Measurements from ENCODE around the genes GNB4, TTC14 and CCDC39.

GRCh38 chr3:177198456-177198800, 1.1 kb upstream of the TBL1XR1 start:
- PRO-cap, 2 experiments, result peak in 2 of 2 experiments; most common plus-strand start chr3:177198595 (in 2); most common minus-strand start chr3:177198541 (in 2)

GRCh38 chr3:177284369-177284844, 87.1 kb upstream of the TBL1XR1 start:
- PRO-cap, 2 experiments, result no peak in any of the 2 experiments

DNA sequence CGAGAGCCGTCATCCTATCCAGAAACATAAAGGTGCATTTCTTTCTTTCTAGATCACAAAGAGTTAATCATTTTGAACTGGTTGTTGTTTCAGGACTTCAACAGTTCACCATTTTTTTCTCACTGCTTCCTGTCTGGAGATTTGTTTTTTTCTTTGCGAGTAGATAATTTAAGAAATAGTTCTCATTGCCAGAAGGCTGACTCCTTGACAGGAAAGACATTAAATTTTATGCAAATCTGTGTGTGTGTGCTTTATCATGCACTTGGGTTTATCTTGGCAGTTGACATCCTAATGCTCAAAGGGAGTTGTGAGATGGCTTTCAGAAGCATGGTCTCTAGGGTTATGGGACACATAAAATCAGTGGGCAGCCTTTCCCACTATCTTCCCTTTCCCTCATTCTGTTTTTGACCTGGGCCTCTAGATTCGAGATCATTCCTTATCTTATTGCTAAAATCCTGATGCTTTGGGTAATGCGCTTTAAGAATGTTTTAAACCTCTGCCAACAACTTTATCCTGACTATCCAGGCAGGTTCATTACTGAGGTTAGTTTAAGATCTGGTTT, 123.6 kb upstream of the TBL1XR1 start:
- PRO-cap, 2 experiments, result no peak in any of the 2 experiments

DNA sequence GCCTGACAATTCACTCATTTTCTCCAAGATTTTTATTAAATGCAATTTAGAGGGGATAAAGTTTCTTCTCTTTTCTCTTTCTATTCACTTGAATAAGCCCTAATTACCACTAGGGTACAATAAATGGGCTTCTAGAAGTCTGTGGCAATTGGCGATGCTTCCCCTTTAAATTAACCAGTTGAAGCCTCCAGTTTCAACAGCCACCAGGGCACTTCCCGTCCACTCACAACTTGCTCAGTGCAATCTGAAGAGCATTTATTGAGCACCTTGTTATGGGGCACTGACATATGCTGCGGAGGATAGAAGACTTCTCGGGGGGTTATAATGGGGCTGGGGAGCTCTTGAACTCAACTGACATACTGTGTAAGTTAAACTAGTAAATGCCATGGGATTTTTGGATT, 160.6 kb upstream of the TBL1XR1 start:
- PRO-cap, 2 experiments, result no peak in any of the 2 experiments

GRCh38 chr3:177519438-177520117, 322.3 kb upstream of the TBL1XR1 start:
- PRO-cap, 2 experiments, result no peak in any of the 2 experiments

DNA sequence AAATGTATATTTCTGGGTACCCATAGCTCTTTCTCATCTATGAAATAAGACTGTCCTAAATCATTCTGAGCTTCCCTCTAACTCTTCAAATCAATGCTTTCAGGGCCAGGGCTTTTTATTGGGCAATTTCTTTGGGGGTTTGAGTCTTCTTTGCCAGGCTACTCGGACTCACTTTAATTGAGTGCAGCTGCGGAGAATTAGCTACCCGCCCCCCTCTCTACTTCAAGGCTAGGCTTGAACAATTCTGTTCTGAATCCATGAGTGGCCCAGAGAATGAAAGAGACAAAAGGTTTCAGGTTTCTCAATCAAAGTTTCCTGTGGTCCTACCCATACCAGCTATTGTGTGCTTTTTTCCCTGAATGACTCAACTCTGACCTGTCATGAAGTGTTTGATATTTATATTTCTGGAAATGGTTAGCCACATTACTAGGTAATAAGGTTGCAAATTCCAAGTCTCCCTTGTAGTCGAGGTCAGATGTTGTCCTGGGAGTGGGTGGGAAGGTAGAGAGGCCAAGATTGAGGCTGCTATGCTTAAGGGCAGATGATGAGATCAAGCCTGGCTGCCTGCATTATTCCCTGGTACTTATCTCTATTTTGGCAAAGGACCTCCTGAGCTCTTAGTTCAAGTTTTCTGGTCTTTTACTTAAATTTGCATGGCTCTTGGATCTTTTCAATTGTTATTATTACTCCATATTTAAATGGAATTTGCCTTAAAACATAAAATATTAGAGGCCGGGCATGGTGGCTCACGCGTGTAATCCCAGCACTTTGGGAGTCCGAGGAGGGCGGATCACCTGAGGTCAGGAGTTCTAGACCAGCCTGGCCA, 392.7 kb upstream of the TBL1XR1 start:
- PRO-cap, 2 experiments, result no peak in any of the 2 experiments

DNA sequence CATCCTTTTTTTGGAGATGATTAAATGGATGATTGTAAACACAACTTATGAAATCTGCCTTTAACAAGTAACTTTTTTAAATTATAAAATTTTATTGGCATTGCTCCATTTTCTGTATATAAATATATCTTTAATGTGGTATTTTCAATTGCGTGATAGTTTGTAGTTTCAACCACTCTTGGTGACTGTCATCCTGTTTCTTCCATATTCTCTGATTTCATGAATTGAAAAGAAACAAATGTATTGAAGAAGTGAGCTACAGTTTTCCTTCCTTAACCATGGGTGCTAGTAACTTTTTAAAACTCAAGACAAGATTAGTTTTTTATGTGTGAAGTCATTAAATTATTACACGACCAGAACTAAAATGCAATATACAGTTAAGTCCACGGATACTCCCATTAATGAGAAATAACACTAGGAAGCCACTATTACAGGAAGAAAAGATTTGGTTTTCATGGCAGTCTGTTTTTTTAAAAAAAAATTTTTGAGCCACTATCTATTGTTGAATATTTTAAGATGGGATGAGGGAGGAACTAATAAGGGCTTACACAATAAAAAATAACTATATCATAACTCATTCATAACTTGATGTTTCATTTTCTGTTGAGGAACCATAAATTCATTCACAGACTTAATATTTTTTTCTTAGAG, 11.8 kb downstream of the ZNF639 start:
- PRO-cap, 2 experiments, result no peak in any of the 2 experiments

DNA sequence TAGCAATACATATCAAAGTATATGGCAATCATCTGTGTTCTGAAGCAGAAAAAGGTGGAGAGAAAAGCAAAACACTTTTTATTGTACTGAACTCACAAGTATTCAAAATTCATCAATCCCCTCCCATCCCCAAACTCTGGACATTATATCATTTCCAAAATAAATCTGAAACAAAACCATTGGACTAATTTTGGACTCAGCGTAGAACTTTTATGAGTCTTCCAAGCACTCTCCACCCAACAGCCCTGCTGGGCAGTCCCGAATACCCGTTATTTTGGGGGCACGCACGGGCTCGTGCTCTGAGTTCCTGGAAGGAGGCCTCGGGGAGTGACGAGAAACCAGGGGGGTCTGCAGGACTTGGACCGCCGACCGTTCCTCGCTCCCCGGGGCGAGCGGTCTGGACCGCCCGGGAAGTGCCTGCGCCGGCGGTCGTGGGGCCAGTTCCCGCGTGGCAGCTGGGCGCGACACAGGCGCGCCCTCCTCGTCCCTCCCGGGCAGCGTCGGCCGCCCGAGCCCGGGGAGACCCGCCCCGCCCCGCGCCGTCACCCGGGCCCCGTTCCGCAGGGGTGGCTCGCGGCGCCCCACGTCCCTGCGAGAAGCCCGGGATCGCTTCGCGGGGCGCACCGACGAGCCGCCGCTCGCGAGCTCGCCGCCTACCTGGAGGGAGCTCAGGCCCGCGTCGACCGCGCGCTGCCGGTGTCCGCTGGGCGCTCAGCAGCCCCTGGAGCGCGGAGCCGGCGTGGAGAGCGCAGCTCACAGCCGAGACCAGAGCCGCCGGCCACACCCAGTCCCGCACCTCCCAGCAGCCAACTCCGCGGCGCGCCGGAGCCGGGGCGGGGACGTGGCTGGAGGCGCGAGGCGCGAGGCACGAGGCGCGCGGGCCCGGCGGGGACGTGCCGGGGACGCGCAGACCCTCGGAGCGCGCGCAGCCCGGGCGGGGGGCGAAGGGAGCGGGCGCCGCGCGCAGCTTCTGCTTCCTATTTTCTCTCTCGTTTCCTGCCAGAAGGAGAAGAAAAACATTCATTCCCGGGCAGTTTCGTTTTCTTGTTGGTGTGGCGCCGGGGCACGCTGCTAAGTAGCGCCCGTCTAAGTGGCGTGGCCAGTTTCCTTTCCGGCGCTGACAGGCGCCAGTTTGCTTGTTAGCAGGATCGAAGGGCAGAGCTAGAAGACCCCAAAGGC, at the start of gene GNB4:
Gene GNB4, minus strand, starts transcription at position 782 of the 1,179 bp plus-strand sequence.
- PRO-cap, 2 experiments, result no peak in any of the 2 experiments

DNA sequence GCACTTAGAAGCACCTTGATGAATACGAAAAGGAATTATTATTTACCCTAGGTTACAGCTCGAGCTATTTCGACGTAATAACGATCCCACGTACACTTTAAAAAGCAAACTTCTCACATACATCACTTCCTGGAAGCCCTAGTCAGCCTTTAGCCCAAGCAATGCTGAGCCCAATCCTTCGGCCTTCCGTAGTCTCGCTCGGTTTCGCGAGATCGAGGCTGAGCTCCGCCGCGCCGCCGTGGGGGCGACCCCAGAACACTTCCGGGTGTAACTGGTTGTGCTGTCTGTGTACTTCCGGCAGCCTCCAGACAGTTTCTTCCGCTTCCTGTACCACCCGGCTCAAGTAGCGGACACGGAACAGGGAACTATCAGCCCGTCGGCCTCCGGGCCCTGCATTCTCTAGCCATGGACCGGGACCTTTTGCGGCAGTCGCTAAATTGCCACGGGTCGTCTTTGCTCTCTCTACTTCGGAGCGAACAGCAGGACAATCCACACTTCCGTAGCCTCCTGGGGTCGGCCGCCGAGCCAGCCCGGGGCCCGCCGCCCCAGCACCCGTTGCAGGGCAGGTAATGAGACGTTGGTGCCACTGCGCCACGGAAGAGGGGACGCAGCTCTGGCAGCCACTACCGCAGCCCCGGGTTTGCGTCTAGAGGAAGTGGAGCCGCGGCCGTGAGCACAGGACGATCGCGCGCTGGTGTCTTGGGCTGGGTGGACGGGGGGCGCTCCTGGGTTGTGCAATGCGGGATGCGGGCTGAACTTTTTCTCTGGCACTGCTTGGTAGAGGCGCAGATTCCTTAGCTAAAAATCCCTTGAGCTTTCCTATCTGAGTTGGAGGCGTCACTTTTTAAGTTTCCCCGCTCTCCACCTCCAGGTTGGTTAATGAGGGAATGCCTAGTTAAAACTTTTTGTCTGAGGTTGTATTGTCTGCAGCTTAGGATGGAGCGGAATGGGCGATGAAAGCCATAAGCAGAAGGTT, at the start of gene TTC14:
Gene TTC14, plus strand, starts transcription at position 307 of the 976 bp plus-strand sequence.
- PRO-cap, 2 experiments, result peak in 2 of 2 experiments; most common plus-strand start position 342 of the sequence (in 2); most common minus-strand start position 571 of the sequence (in 2)

- PRO-cap, 2 experiments, result no peak in any of the 2 experiments
Measured at GRCh38 chr3:180607818-180608622, 6.1 kb downstream of the TTC14 start.

- PRO-cap, 2 experiments, result no peak in any of the 2 experiments
Measured at GRCh38 chr3:180609803-180610966, 8.2 kb downstream of the TTC14 start.

DNA sequence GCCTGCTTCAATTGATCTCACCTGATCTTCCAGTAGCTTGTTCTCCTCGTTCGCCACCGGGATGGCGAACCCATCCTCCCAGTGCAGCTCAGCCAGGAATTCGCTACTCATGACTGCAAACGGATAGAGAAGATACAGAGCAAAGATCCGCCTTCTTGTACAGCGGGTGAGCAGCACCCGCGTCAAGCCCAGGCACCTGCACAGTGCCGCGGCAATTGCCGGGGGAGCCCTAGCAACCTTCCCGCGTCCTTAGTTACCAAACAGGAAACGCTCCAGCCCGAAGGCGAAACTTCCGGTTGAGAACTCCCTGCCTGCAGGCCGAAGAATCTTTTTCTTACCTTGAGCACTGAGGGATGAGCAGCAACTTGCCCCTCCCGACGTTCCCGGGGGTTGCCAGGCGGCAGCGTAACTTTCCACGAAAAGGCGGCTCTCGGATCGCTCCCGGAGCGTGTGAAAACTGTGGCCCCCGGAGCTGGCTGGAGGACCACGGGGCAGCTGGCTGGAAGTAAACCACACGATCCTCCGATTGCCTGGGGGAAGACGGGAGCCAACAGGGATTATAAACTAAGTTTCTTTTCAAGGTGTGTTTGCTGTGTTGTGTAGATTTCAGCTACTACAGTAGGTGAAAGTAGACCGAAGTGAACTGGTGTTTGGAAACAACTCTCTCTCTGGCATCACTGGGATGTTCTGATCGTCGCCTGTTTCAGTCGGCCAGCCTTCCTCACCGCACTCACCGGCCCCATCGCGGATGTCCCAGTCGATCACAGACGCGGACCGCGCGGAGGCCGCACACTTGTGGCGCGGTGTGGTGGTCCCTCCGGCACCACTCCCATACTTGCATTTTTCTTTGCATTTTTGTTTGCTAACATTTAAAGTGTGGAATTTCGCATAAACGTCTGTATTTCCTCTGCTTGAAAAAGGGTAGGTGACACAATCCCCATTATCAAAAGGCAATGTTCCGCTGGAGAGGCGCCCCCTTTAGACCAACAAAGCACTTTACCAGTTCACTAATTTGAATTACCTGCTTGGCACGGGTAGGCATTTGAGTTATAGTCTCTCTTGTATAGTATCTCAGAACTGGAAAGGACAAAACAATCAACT, at the start of gene CCDC39:
Gene CCDC39, minus strand, starts transcription at position 220 of the 1,101 bp plus-strand sequence.
- PRO-cap, 2 experiments, result no peak in any of the 2 experiments

DNA sequence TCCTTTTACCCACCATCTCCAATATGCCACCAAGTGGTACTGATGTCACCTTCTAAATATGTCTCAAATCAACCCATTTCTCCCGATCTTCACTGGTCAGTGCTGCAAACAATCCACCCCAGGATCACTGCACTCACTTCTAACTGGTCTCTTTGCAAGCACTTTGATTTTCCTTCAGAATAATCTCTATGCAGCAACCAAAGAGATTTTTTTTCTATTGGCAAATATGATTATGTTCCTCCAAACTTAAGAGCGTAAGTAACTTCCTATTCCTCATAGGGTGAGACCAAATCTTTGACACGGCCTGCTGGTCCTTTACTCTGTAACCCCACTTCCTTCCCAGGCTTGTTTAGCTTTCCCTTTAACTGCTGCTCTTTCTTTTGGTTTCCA, 121.4 kb upstream of the DNAJC19 start:
- PRO-cap, 2 experiments, result no peak in any of the 2 experiments

DNA sequence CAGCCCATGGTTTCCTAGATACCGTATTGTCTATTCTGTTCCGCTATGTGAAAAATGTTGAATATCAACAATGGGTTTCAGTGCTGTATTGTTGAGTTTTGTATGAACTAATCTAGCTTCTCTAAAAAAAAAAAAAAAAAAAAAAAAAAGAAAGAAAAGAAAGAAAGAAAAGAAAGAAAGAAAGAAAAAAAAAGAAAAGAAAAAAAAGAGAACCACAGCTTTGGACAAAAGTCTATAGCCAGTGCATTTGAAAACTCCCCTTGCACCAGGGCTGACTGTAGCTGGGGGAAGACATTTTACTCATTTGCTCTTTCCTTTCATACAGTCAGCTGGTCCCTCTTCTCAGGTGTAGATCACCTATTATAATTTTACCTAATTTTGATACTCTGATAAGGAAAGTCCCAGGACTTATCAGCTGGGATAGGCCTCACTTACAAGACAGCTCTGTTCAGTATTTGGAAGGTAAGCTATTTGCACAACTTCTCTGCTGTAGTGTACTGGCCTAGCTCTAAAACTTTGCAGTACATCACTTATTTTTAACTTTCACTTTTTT, 101.4 kb upstream of the SOX2 start:
- PRO-cap, 2 experiments, result no peak in any of the 2 experiments

- PRO-cap, 2 experiments, result no peak in any of the 2 experiments
Measured at GRCh38 chr3:182682511-182683279, 110.6 kb upstream of the ATP11B start.

DNA sequence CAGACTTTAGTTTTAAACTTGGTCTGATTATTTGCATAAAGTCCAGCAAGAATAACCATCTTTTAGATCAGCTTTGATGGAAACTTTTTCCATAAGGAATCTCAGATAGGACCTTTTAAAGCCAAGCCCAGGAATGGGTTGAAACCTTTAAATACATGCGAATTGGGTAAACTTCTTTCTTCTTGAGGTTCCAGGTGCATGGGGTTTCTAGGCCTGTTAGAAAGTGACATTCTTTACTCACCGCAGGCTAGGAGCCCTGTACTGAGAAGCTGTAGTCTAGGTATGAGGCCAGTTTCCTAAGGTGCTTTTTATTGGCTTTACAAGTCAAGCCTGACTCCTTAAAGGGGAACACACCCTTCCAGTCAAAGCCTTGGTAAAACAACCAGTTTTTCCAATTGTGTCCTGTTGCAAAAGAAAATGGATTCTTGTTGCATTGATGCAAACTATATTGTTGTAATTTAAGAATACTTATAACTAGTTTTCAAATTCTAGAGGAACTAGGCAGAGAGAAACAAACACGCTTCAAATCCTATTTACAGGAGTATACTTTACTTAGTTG, 76.1 kb upstream of the ATP11B start:
- PRO-cap, 2 experiments, result no peak in any of the 2 experiments

DNA sequence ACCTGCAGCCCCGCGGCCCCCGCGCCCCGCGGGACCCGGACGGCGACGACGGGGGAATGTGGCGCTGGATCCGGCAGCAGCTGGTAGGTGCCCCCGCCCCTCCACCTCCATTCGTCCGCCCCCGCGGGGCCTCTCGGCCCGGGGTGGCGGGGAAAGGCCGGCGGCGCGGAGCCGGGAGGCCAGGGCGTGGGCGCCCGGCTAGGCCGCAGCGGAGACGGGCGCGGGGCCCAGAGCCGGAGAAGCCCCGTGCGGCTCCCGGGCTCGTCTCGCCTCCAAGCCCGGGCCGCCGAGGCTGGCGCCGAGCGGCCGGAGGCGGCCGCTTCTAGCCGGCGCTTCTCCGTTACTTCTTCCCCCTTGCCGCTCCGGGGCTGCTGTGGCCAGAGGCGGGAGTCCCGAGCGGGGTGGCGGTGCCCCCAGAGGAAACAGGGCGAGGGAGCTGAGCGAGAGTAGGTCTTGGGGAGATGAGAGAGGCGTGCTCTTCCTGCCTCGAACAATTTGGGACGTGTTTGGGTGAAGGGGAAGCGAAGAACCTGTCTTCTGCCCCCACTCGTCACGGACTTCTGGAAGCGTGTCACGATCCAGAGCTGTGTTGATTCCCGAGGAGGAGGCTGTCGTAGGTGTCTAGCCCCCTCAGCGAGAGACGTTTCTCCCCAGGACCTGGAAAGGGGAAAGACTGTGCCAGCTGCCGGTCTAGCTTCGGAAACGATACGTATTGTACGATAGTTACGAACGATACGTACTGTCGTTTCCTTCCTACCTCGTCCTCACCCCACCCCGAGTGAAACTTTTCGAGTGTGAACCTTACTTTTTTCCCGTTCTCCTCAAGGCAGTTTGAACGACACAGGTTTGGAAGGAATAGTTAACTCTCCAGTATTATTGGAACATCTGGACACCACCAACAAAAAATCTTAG, 656 bp downstream of the ATP11B start:
- PRO-cap, 2 experiments, result peak in 2 of 2 experiments; most common plus-strand start position 493 of the sequence (in 2); most common minus-strand start position 375 of the sequence (in 2)

GRCh38 chr3:182895633-182896265, 84.6 kb downstream of the DCUN1D1 start:
- PRO-cap, 2 experiments, result no peak in any of the 2 experiments

- PRO-cap, 2 experiments, result no peak in any of the 2 experiments
Measured at GRCh38 chr3:182979457-182980185, 717 bp downstream of the DCUN1D1 start.

DNA sequence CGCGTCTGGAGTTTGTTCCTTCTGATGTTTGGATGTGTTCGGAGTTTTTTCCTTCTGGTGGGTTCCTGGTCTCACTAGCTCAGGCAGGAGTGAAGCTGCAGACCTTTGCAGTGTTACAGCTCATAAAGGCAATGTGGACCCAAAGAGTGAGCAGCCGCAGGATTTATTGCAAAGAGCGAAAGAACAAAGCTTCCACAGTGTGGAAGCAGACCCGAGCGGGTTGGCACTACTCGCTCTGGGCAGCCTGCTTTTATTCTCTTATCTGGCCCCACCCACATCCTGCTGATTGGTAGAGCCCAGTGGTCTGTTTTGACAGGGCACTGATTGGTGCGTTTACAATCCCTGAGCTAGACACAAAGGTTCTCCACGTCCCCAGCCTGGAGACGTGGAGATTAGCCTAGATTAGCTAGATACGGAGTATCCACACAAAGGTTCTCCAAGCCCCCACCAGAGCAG, 3.8 kb upstream of the MCCC1 start:
- PRO-cap, 2 experiments, result no peak in any of the 2 experiments